ENCODE measurements around a stretch of chr10.

GRCh38 chr10:112880883-112881563 is 69.0 kb upstream of the TCF7L2 start:
- PRO-cap: bidirectional peak, plus-strand start at chr10:112881434, minus-strand start at chr10:112881254

- PRO-cap: no peak
Measured at GRCh38 chr10:112914578-112914948, 35.5 kb upstream of the TCF7L2 start.

DNA sequence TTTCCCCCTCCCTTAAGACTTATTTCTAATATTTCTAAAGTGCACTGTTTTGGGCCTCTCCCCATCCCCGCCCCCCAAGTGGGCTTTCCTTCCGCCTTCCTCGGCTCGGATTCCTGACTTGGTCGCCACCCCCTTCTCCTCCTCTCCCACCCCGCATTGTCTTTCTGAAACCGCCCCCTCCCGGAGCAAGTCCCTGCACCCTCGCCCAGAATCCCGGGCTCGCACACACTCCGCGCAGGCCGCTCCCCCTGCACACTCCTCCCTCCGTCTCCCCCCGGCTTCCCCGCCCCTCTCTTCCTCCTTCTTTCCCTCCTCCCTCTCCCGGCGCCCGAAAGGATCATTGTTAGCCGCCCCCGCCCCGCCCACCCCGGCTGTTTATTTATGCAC is 255 bp upstream of the TCF7L2 start:
- PRO-cap: bidirectional peak, plus-strand start outside the sequence, minus-strand start at position 115 of the sequence

DNA sequence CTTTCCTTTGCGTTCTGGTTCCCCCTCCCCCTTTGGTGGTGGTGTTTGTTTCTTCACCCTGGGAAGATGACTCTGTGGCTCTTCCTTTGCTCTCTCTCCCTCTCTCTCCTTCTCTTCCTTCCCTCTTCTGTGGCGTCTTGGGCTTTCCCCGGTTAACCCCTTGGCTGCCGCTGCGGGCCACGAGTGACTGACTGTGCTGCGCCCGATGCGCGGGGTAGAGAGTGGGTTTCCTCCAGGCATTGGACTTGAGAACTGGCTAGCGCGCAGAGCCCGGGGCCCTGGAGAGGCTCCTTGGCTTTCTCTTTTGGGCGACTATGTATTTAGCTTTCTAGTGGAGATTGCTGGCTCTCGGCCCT is 1.8 kb downstream of the TCF7L2 start:
- PRO-cap: bidirectional peak, plus-strand start at position 182 of the sequence, minus-strand start at position 76 of the sequence; bidirectional peak, plus-strand start outside the sequence, minus-strand start at position 254 of the sequence

DNA sequence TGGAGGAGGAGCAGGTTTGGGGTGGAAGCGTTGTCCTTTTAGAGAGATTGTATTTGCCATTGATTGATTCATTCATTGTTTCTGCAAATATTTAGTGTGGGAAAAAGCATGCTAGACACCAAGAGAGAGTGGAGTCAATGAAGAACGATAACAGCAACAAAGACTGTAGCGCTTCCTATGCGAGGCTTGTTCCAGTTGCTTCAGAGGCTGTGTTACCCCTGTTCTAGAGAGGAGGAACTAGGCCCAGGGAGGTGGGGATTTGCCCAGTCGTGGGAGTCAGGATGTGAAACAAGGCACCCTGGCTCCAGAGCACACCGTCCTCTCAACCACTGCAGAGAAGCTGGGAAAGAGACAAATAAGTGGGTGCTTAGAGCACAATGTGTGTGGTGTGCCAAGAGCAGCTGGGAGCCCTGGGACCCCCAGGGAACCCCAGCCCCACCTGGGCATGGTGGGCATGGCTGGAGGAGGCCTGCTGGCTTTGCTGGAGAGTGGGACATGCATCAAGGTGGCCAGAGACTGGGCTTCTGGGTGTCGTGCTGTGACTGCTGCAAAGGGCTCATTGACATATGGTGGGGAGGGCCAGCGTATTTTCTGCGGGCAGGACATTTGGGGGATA is 95.1 kb downstream of the TCF7L2 start:
- PRO-cap: no peak

- PRO-cap: no peak
Measured at GRCh38 chr10:113047448-113048015, 97.5 kb downstream of the TCF7L2 start.

GRCh38 chr10:113087173-113087985 is 137.3 kb downstream of the TCF7L2 start:
- PRO-cap: unidirectional peak, plus-strand start at chr10:113087618

- PRO-cap: no peak
Measured at GRCh38 chr10:113091597-113092445, 141.8 kb downstream of the TCF7L2 start.

DNA sequence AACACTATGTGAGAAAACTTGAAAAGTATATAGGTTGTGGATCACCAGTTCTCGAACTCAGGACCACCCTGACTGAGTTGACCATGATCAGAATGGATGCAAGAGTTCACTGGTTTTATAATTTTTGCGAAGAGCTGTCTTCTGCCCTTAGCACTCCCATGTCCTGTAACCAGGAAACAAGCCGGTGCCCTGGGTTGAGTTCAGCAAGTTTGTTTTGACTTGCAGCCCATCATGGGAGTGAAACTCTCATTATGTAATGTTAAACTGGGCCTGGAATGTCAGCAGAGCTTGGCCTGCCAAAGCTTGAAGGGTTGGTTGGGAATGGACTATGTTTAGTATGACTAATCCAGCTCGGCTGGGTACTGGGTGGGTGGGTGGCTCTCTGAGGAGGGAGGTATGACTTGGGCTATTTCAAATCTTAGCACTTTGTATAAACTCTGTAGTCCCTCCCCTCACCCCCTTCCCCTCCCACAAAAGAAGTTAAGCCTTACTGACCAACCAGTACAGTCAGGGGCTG is 156.9 kb downstream of the TCF7L2 start:
- PRO-cap: no peak

- PRO-cap: no peak
Measured at GRCh38 chr10:113125490-113125988, 175.5 kb downstream of the TCF7L2 start.

GRCh38 chr10:113170118-113170559 is 220.1 kb downstream of the TCF7L2 start:
- PRO-cap: no peak

DNA sequence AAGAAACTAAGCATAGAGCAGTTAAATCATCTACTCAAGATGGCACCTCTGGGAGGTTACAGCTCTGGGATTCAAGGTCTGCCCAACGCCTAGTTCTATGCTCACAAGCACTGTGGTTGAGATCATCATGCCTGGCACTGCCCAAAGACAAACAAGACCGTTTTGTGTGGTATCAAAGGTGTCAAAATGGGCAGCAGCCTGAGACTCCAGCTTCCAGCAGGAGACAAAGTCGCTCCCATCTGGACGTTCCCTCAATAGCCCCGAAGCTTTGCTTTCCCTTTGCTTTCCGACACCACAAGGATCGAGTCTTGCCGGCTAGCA is 5.0 kb downstream of the HABP2 start:
- PRO-cap: no peak

- PRO-cap: no peak
Measured at GRCh38 chr10:113960099-113961278, 83.2 kb upstream of the ADRB1 start.

DNA sequence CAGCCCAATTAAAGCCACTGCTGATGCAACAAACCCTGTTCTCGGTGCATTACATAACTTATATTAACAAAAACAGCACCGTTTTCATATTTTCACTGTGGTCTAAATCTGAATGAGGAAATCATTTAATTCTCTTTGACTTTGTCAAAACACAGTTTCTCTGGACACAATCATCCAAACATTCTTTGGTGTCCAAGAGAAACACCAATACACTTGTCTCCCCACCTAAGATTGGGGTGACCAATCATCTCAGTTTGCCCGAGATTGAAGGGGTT is 42.1 kb upstream of the ADRB1 start:
- PRO-cap: no peak

GRCh38 chr10:114389270-114389751 is 15.0 kb downstream of the AFAP1L2 start:
- PRO-cap: no peak

DNA sequence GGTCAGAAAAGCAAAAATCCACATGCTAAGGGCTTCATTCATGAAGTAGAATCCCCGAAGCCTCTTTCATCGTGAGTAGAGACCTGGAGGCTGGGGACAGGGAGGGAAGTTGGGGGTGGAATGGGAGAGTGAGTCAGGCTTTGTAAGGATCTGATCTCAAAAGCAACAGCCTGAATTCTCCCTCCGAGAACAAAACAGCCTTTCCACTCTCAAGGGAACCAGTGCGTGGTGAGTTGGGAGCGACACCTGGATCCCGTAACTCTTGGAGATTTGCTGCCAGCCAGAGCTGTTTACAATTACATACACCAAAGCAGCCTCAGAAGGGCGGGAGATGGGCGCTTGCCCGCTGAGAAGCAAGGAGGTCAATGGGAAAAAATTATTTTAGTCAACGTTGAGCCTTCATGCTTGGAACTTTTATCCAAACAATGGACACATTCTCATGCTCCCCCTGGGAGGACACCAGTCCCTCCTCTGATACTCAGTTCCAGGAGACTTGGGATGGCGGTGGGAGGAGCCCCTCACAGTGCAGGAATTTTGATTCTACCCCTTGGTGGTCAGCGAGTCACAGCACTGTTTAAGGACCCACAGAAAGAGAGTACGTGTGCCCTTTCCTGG is 10.7 kb downstream of the AFAP1L2 start:
- PRO-cap: no peak

DNA sequence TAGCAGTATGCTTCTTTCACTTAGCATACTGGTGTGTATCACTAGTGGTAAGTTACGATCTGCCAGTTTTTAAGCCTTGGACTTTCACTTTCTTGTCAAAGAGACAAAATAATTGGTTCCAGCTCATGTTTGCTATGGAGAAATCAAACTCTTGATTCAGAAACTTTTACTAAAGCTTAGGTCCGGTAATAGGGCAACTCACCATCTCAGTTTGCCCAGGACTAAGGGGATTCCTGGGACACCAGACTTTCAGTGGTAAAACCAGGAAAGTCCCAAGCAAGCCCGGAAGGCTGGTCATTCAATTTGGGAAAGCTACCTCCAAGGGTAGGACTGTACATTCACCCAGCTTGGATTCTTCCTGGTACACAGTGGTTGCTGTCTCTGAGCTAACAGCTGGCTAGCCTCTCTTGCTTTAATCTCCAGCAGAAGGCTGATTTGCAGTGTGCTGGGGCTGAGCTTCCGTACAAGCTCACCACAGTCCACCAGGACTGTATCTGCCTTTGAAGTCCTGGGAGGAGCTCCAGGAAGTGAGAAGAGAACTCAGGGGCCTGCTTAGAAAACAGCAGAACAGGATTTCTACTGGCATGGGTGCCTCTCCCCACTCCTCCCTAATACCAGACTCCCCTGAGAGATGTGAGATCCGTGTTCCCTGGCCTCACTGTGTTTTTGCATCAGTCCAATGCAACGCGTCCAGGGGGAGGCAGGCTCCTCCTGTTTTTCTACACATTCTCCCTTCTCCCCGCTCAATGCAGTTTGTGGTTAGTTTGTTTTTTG is 6.7 kb downstream of the AFAP1L2 start:
- PRO-cap: no peak

DNA sequence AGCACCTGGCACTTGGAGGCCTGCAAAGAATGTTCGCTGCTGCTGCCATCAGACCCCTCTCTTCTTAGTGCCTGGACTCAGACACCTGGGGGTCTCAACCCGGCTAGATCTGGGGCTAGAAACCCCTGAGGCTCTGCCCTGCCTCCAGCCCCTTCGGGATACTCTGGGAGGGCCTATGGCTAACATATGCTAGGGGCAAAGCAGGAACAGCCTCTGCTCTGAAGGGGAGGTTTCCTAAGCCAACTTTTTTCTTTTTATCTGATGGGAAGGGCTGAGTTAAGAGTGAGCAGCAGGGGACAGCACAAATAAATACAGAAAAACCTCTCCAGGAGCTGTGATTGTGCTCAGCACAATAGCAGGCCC is 22.7 kb upstream of the AFAP1L2 start:
- PRO-cap: no peak

DNA sequence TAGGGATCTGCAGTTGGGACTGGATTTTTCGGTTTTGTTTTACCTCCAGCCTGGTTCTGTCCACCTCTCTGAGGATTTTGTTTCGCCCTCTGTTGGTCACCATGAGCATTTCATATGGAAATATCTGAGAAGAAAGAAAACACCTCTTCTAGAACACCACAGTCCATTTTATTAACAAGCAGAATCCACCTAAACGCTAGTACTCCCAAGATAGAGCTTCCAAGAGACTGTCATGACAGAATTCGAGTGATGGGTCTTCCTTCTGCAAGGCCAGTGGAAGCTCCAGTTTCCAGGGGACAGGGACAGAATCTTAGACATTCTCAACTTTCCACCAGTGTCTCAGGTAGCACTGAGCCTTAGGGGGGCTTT is 33.5 kb upstream of the AFAP1L2 start:
- PRO-cap: no peak

DNA sequence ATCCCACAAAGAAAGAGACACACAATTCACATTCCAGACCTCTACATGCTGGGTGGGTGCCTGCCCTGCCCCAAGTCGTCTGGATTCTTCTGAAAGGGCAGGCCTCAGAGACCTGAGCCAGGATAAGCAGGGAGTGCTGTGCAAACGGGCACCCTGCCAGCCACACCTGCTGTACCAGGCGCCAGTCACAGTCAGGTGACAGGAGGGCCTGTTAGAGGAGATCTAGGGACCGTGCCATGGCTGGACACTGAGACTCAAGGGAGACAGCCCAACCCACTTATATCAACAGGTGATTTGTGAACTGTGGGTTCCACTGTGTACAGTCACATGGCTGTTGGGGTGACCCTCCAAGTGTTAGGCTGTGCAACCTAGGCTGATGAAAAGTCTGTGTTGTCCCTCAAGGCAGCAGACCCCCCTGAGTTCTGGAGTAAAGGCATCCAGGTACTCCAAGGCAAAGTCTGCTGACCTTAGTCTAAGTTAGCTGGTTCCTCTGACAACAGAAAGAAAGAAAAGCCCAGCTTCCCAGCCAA is 103.2 kb upstream of the AFAP1L2 start:
- PRO-cap: no peak

Data from endodermal cell (in vitro differentiated cells).